ENCODE measurements around the gene VCPKMT.

DNA sequence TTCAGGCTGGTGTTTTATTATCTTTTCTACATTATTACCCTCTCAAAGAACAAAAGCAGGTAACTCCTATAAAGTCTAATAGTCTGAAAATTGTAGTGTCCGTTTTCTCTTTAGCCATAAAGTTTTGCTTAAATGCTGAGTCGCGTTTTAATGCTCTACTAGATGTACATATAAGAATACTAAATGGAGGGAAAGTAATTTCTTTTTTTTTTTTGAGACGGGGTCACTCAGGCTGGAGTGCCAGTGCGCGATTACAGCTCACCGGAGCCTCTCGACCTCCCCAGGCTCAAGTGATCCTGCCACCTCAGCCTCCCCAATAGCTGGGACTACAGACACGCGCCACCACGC lies 1.3 kb upstream of the LRR1 start:
- PRO-cap: no peak
- RAMPAGE, long total RNA, 4 experiments: no peak in any of the 4 experiments

GRCh38 chr14:49634202-49635074 lies 606 bp downstream of the DNAAF2 start:
- PRO-cap: bidirectional peak, plus-strand start at chr14:49634468, minus-strand start at chr14:49634277
- RAMPAGE, long total RNA, 4 experiments: no peak in any of the 4 experiments

GRCh38 chr14:49766601-49767251 lies 1.2 kb upstream of the KLHDC2 start:
- PRO-cap: no peak
- RAMPAGE, long total RNA, 4 experiments: no peak in any of the 4 experiments

- PRO-cap: no peak
- RAMPAGE, long total RNA, 4 experiments: no peak in any of the 4 experiments
Observed at GRCh38 chr14:49888375-49888920, 4.4 kb upstream of the ARF6 start.

DNA sequence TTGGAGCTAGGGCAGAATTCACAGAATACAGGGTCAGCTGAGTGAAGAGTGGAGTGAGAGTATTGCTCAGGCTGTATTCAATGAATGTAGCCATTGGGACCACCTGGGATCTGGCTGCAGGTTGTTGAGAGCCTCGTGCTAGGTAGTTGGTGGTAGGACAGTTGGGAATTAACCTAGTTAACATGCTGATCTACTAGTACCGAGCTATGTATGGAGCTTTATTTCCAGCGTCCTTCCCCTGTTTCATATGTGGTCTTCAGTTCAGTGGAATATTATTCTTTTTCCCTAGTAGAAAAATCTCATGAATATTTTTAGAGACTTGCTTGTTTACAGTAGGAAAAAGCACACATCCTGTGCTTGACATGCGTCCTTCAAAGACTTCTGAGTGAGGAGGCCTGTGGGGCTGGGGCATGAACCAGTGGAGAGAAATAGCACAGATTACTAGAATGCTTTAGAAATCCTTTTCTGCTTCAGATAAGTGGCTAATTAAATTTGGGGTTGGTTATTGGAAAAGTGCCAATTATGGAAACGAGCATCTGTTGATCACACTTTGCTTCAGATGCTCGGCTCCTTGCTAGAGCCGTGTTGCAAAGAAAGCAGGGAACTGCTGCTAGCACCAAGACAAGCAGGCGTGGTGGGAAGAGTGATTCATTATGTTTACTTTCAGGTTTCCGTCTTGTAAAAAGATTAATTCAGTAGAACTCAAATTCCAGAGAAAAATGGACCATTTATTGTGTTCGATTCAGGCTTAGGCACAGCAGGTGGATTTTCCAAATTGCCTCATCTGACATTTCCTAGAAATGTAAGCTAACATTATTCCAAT lies 53.6 kb downstream of the ARF6 start:
- PRO-cap: no peak
- RAMPAGE, long total RNA, 4 experiments: no peak in any of the 4 experiments

GRCh38 chr14:49965074-49965652 lies 72.3 kb downstream of the ARF6 start:
- PRO-cap: no peak
- RAMPAGE, long total RNA, 4 experiments: no peak in any of the 4 experiments

- PRO-cap: no peak
- RAMPAGE, long total RNA, 4 experiments: no peak in any of the 4 experiments
Observed at GRCh38 chr14:49971924-49972773, 79.3 kb downstream of the ARF6 start.

GRCh38 chr14:49992776-49993367 lies 100.0 kb downstream of the ARF6 start:
- PRO-cap: no peak
- RAMPAGE, long total RNA, 4 experiments: no peak in any of the 4 experiments

GRCh38 chr14:50008653-50009467 lies 107.5 kb downstream of the VCPKMT start:
- PRO-cap: no peak
- RAMPAGE, long total RNA, 4 experiments: no peak in any of the 4 experiments

GRCh38 chr14:50057943-50058631 lies 58.3 kb downstream of the VCPKMT start:
- PRO-cap: no peak
- RAMPAGE, long total RNA, 4 experiments: no peak in any of the 4 experiments

GRCh38 chr14:50081938-50082280 lies 34.5 kb downstream of the VCPKMT start:
- PRO-cap: no peak
- RAMPAGE, long total RNA, 4 experiments: no peak in any of the 4 experiments

DNA sequence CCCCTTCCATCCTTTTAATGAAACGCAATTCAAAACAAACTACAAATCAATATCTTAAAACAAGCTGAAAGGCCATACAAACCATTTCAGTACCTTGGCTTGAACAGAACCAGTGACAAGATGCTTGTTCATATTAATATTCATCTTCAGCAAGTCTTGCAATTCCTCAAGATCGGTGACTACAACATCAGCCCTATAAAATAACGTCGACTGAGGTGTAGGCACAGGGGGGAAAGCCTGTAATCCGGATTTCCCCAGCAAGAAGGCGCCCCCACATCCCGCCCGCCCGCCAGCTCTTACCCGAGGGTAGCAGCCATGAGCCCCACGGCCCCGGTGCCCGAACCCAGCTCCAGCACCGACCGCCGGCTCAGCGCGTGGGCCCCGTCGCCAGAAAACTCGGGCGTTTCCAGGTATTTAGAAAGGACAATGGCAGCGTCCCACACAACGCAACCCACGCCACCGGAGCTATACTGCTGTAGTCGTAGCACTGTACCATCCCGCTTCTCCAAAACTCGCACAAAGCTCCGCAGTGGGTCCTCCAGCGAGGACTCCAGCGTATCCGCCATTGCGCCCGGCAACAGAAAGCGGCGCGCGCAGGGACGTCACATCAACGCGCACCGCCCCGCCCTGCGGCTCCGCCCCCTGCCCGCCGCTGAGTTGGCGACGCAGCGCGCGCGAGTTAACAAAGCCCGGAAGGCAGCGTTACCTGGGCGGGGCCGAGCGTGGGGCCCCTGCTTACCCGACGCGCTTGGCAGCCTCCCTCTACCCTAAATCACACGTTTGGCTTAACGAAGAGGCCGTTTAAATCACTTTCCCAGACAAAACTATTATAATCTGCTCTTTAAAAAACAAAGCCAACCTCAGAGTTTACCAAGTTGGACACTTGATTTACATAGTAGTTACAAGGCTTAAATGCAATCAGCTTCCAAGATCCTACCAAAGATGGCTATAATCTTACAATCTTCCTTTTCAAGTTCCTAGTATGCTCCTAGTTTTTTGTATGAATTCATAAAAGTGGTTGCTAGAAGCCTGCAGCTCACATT lies at the start of gene VCPKMT:
VCPKMT (minus strand) TSS at position 586 of the 1,043 bp plus-strand sequence.
- PRO-cap: unidirectional peak, minus-strand start at position 579 of the sequence
- RAMPAGE, long total RNA, 4 experiments: no peak in any of the 4 experiments

- PRO-cap: no peak
- RAMPAGE, long total RNA, 4 experiments: no peak in any of the 4 experiments
Observed at GRCh38 chr14:50417948-50418362, 21.3 kb upstream of the CDKL1 start.

- PRO-cap: no peak
- RAMPAGE, long total RNA, 4 experiments: no peak in any of the 4 experiments
Observed at GRCh38 chr14:50821583-50822561, 9.1 kb downstream of the NIN start.

- PRO-cap: no peak
- RAMPAGE, long total RNA, 4 experiments: no peak in any of the 4 experiments
Observed at GRCh38 chr14:50996896-50997352, 52.6 kb upstream of the PYGL start.

DNA sequence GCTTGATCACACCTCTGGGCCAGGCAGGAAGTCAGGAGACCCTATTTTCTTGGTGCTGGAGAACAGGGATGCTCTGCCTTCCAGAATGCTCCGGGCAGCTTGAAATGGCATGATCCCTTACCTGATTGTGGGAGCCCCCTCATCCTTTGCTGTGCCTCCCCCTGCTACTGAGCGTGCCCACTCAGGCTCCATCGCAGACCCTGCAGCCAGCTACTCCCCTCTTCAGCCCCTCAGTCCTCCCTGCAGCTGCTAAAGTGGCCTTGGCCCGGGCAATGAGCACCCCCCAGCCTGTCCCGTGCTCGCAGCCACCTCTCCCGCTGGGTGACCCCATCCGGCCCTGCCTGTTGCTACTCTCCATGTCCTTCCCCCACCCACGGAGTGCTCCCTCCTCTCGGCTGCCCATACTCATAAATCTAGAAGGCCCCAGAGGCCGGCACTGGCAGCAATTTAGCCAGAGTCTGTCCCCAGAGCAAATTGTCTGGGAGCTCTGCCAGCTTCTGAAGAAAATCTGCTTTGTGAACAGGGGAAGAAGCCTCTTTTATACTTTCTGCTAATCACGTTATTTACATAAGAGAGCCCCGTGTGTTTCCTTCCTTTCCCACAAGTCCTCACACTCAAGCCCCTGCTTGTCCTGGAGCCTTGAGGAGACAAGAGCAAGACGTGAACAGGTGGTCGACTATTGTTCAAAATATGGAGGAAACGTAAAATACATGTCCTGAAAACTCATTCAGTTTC lies 143.7 kb upstream of the FRMD6 start:
- PRO-cap: no peak
- RAMPAGE, long total RNA, 4 experiments: no peak in any of the 4 experiments

GRCh38 chr14:51547242-51547765 lies 104.4 kb upstream of the FRMD6 start:
- PRO-cap: no peak
- RAMPAGE, long total RNA, 4 experiments: no peak in any of the 4 experiments

DNA sequence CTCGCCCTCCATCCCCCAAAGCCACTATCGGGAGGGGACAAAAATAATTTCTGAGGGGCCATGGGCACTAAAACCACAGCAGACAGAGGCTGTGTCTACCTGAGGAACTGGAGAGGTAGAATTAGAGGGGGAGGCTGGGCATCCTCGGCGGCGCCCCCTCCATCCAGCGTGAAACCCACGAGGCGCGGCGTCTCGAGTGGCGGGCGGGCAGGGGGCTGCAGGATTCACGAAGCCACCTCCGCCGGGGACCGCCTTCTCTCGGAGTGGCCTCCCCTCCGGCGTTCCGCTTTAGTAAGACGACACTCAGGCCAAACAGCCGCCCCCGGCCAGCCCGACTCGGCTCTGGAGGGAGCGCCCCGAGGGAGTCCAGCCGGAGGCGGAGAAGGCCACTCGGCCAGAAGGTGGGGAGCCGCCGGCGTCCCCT lies 585 bp upstream of the FRMD6 start:
- PRO-cap: unidirectional peak, minus-strand start at position 344 of the sequence
- RAMPAGE, long total RNA, 4 experiments: no peak in any of the 4 experiments

DNA sequence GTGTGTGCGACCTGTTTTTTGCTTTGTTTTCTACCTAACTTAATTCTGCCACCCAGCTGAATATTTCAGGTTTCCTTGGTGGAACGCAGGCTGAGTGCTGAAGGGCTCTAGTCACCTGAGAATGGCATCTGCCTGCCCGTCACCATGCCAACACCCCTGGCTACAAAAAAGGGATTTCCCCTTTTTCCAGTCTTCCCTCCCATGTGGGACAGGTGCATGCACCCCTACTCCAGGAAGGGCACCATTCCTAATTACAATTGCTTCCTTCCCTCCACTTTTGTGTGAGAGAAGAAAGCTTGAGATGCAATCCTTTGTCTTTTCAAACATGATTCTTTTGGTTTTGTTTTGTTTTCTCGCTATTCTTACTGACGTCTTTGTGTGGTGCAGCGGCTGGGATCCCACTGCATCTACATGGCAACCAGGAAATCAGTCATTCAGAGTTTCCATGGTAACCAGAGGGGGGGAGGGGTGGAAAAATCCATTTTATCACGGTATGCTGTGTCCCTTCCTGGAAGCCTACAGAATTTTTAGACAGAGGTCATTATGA lies 13.8 kb upstream of the GNG2 start:
- PRO-cap: no peak
- RAMPAGE, long total RNA, 4 experiments: no peak in any of the 4 experiments

GRCh38 chr14:51905587-51906148 lies 45.3 kb downstream of the GNG2 start:
- PRO-cap: no peak
- RAMPAGE, long total RNA, 4 experiments: no peak in any of the 4 experiments